Anterior vena cava (tissue), 1 donor: ENCODE data around the gene ADCY2.

GRCh38 chr5:6713789-6714849 lies 887 bp downstream of the TENT4A start:
- PRO-cap = bidirectional peak, plus-strand start at chr5:6713960, minus-strand start at chr5:6713886

DNA sequence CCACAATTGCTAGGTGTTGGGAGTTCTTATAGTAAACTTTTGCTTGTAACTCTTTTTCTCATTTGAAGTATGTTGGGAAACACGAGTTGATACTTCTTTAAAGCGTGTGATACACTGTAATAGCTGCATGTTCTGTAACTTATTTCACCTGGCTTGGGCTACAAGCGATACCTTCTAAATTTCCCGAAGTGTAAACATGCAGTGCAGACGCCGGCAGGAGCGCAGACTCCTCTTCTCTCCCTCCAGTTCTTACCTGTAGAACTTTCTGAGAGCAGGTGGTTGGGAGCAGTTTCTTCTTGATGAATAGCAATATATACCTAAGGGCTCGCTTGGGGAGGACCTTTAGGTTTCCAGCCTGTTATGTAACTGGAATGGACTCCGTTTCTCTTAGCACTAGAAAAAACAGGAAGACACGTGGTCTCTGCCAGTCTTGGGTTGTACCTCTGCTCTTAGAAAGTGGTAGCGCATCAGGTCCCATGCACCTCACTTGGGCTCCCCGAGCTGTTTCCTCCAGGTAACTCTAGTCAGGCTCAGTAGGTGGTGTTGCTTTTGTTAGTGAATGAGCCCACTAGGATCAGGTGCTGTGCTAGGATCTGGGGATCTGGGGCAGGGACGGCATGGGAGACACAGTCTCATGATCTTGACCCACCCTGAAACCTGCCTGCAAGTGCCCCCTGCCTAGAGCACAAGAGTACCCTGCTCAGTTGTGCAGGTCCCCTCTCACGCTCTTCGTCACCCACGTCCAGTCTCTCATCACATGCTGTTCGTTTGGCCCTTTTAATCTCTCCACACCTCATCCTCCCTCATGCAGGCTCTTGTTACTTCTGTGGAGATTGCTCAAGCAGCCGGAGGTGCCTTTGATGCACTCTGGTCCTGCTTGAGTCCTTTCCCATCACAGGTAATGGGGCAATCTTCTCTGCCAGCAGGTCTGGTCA lies 2.7 kb downstream of the TENT4A start:
- PRO-cap = no peak

DNA sequence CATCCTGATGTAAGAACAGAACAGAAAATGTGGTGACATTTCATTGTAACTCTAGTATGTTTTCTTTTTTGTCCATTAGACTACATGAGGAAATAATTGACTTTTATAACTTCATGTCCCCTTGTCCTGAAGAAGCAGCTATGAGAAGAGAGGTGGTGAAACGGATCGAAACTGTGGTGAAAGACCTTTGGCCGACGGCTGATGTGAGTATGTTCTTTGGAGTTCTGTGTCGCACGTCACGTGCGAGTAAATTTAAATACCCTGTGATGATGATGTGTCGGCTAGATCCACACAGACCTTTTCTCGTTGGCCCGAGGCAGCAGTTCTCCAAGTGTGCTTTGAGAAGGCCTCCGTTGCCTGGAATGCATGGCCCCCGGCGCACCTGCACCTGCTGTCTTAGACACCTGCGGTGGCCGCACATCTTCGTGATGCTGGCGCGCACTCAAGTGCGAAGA lies 24.2 kb downstream of the TENT4A start:
- PRO-cap = no peak

- PRO-cap = no peak
Observed at GRCh38 chr5:6757077-6757862, 44.0 kb downstream of the TENT4A start.

DNA sequence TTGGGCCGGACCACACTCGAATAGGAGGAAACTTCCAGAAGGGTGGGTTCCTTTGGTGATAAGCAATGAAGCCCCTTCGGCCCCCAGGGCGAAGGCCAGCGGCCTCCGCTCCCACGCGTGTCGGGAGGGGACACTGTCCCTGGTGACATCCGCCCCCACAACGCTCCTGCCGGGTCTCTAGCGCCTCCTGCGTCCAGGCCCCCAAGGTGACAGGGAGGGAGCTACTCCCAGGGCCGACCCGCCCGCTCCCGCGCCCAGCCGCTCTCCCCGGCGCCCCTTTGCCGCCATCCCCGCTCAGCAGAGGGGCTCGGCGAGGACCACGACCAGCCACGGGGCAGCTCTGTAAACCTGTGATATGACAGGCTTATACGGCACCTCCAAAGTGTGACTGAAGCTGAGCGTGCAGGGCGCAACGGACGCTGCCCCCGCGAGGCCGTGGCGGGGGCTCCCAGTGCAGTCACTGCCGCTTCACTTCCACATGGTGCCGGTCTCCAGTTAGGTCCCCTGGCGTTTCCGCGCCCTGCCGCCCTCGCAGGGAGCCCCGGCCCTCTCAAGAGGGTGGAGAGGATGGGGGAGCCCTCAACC lies 1.0 kb upstream of the ADCY2 start:
- PRO-cap = no peak

DNA sequence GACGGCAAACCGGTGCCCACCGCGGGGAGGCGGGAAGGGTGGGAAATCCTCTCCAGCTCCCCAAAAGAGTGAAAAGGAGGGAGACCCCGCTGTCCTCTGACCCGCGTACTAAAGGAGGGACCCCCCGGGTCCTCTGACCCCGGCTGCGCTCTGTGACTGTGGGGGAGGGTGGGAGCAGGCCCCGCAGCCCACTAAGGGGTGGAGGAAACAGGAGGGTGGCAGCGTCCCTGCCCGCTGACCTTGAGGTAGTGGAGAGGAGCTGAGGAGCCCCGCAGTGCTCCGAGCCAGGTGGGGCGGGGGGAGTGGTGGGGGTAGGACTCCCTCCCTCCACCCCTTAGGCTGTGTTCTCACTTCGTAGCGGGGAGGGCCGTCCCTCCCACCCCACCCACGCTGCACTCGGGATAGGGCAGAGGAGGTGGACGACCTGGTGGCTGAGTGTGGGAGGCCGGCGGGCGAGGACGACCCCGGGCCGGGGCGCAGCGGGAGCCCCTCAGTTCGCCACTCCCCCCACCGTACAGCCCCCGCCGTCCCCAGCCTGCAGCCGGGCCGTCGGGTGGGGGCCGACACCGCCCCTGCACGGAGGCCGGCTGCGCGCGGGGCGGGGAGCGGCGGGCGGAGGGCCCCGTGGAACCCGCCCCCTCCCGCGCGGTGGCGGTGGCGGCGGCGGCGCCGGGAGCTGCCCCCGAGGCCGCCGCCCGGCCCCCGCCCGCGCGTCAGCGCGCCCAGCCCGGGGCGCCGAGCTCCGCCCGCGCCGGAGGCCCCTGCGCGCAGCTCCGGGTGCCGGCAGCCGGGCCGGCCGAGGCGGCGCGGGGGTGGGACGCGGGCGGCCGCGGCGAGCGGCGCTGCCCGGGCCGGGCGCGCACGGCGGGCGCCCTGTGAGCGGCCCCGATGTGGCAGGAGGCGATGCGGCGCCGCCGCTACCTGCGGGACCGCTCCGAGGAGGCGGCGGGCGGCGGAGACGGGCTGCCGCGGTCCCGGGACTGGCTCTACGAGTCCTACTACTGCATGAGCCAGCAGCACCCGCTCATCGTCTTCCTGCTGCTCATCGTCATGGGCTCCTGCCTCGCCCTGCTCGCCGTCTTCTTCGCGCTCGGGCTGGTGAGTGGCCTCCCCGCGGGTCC lies at the start of gene ADCY2:
Gene ADCY2 (plus strand): TSS at position 730 of the 1,121 bp plus-strand sequence.
- PRO-cap = unidirectional peak, plus-strand start at position 799 of the sequence

DNA sequence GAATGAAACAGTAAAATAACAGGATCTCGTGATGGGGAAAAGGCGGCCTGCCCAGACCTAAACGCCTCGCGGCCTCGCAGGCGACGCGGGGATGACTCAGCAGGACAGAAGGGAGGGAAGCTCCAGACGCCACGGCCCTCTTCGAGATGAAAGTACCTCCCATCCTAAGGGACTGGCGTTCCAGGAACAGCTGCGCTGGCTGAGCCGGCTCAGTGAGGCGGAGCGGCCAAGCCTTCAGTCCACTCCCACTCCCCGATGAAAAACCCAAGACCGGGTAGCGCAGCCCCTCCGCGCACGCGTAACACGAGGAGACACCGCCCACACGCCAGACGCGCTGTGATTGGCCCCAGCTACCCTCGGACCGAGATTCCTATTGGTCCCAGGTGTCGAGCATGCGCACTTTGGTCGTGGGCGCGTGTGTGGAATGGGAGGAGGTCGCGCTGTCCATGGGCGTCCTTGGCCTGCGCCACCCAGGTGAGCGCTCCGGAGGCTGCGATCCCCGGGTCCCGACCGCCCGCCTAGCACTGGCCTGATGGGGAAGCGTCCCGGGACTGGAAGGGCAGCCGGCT lies 588.4 kb downstream of the MTRR start:
- PRO-cap = bidirectional peak, plus-strand start at position 420 of the sequence, minus-strand start at position 251 of the sequence

DNA sequence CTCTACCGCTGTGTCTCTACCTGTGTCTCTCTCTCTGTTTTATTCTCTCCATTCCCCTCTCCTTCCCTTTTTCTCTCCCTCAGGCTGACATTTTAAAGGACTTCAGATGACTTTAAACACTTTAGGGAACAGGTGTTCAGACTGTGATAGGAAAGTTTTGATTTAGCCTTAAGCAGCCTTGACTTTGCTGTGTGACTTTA lies 530.8 kb downstream of the SEMA5A start:
- PRO-cap = unidirectional peak, minus-strand start at position 73 of the sequence

DNA sequence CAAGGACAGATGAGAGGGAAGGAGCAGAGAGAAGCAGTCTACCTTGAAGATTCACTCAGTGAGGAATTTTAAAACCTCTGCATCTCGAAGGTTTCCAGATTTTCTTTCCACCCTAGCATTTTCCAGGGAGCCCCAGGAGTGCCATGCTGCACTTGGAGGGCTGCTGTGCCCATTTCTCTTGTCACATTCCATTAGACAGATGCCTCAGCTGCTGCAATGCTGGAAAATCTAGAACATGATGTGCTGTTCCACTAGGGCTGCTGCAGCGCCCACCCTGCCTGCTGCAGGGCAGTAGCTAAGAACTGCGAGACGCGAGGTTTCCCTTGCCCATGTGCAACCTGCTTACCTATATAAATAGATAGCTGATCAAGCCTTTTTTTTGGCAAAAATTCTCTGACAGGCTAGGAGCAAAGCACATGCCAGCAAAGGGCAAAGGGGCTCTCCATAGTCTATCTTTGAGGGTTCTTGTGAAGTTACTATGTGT lies 90.6 kb upstream of the TAS2R1 start:
- PRO-cap = no peak

DNA sequence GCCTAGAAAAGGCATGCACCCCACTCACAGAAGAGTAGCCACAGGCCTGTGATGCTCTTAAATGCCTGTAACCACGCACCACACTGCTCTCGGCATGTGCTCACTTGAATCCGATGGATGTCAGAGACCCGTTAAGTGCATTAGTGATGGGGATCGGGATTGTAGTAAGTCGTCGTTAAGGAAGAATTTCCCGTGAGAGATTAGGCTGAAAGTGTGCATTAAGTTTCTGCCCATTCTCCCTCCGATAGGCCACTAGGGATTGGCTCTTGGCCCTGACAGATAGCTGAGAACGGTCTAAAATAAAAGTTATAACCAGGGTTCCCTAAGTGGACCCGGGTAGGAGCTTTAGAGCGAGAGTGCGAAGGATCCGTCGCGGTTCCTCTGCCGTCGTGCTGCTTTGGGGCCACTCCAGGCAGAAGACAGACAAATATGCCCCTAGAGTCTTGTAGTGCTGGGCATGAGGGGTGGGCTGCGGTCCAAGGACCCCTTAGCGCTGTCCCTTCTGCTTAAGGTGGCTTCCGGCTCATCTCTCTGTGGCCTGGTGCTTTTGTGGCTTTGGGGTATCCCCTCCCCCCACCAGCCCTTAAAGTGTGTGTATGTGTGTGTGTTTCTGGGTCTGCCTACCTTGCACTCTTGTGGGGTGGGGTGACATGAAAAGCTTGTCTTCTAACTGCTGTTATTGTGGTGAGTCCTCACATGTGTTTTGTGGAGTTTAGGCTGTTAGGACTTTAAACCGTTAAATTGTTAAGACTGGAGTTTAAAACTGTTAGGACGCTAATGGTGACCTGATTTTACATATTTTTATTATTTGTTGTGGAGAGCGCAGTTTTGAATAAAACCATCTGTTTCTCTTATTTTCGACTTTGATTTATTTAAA lies 23.4 kb downstream of the MARCHF6 start:
- PRO-cap = no peak

DNA sequence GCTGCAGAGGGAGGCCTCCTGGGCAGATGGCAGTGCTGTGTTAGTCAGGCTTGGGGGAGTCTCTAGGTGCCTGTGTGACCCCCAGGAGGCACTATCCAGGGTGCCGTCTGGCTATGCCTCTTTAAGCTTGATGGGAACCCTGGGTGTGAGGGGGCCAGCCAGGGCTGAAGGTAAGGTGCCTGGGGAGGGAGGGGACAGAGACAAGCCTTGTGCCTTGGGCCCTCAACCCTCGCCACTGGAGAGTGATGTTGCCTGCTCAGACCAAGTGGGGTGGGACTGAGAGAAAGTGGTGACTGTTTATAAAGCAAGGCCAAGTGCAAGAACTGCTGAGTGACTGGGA lies 11.2 kb upstream of the ANKRD33B start:
- PRO-cap = no peak

GRCh38 chr5:10702684-10703710 lies 58.0 kb downstream of the DAP start:
- PRO-cap = no peak

GRCh38 chr5:10745465-10746277 lies 15.4 kb downstream of the DAP start:
- PRO-cap = no peak

DNA sequence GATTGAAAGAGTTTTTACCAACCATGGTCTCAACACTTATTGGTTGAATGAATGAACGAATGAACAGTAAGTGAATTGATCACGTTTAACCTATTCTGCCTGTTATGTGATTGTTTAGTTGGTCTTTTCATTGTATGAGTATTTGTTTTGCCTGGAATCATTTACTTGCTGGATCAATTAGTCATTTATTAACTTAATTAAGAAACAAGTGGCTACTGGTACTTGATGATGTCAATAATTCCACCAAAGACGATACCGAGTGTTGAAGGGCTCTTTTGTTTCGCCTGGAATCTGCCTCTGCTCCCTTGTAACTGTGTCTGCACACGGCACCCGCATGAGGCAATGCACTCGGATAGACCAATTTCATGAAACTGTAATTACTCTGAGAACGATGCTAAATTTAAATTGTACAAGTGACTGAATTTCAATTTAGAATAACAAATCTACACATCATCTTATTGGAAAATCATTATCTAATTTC lies 143.4 kb downstream of the CTNND2 start:
- PRO-cap = no peak

- PRO-cap = no peak
Observed at GRCh38 chr5:11801070-11801535, 103.1 kb downstream of the CTNND2 start.

DNA sequence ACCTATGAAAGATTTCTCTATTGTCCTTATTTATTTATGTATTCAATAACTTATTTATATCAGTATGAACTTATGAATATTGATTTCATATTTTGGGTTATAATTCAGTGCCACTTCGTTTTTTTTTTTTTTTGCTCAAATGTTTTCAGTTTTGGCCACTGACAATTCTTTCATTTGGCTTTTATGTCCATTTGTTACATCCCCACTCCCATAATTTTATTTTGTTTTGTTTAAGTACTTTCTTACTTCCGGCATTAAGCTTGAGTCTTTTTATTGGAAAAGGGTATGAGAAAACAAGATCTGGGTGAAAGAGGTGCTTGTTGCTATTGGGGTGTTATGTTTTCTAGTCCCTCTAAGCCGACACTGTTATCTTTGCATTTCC lies 620.6 kb upstream of the CTNND2 start:
- PRO-cap = no peak

GRCh38 chr5:14010836-14012192 lies 66.8 kb upstream of the DNAH5 start:
- PRO-cap = bidirectional peak, plus-strand start at chr5:14011654, minus-strand start at chr5:14011561; unidirectional peak, minus-strand start at chr5:14011749

- PRO-cap = no peak
Observed at GRCh38 chr5:14151050-14151872, 8.1 kb downstream of the TRIO start.

DNA sequence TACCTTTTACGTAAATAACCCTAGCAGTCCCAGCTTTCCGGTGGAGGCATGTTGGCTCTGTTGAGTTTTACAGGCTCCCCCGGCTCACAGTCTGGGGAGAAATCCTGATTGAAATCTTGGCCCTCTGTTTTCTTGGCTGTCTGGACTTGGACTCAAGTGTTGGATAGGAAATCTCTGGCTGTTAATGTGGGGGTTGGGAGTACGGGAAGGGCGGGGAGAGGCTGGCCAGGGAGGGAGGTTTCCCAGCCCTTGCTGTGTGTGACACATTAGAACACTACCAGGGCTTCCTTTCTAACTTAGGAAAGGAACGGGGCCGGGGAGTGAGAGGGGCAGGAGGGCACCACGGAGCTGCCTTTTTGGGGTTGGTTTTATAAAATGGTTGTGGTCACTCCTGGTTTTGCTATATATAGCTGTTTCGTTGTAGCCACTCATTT lies 10.9 kb downstream of the TRIO start:
- PRO-cap = bidirectional peak, plus-strand start at position 299 of the sequence, minus-strand start at position 154 of the sequence

DNA sequence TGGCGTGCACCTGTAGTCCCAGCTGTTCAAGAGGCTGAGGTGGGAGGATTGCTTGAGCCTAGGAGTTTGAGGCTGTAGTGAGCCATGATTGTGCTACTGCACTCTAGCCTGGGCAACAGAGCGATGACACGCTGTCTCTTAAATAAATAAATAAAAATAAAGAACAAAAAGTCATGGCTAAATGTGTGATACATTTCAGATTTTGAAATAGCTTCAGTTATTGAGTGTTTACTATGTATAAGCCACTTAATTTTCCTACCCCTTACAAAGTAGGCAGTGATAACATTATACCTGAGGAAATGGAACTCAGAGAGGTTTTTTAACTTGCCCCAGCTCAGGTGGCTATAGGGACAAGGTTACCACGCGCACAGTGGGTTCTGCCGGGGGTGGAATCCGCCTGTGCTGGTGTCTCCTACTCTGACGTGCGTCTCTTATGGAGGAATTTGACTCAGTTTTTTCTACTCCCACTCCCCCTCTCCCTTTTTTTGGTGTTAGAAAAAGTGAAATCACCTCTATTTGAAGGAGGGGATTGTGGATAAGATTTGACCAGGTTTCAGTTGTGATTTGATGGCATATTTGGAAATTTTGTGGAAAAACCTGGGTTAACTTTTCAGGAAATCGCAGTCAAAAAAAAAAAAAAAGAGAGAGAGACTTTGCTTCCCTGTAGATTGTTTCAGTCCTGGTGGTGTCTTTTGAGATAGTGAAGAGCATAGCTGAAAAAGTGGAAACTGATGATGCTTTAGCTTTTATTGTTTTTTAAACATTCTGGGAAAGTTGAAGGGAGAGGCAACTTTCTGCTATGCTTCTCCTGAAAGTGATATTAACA lies 15.8 kb downstream of the TRIO start:
- PRO-cap = no peak